Sigmoid colon (tissue), 4 donors: ENCODE measurements around a stretch of chr7.

GRCh38 chr7:130972378-130972810 is 238.4 kb upstream of the KLF14 start:
- PRO-cap = no peak
- RAMPAGE, long total RNA, 4 experiments = no peak in any of the 4 experiments

DNA sequence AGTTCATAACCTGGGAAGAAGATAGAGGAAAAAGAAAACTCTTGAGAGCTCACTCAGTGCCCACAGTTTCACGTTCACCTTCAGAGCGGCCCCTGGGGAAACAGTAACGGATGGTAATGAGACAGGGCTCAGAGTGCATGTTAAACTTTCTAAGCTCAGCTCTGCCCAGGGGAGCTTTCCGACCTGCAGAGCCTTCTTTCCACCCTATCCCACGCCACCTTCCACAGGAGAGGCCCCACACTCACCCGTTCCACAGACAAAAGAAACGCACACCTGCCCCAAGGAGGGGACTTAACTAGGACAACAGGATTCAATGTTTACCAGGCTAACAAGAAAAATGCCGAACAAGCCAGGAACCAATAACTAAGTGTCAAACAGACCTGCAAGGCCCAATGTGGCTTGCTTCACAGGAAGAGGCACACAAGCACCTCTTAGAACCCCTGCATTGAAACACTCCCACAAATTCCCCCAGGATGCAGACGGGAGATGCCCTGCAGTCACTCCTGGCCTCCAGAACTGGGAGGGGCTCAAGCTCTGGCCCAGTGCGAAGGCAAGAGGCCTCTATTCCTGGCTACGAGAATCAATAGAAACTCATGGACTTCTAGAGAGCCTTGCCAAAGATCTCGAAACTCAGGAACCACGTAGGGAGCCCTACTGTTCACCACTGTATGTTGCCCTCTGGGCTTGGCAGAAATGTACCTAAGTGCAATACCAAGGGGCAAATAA is 260.2 kb upstream of the KLF14 start:
- PRO-cap = unidirectional peak, plus-strand start at position 617 of the sequence
- RAMPAGE, long total RNA, 4 experiments = no peak in any of the 4 experiments

DNA sequence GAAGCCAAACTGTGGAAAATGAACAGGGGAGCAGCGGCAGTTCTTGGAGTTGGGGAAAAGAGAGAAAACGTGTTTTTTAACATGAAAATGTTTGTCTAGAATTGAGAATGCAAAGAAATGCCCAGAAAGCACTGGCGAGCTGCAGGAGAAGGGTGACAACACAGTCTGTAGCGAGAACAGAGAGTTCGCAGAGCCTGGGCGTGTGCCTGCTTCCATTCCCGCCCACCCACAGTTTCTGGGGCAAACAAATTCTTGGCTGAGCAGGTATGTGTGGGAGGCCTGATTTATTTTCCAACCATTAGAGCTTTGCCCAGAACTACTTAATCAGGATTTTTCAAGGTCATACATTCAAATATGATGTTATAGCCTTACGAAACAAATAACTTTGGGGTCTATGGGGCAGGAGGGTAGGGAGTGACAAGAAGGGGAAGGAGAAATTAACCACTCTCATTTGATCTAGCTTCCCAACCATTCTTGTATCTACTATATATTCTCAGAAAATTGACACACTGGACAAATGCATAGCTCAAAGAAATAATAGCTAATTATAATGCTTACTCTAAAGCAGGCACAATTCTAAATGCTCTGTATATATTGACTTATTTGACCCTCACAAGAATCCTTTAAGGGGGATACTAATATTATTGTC is 260.8 kb upstream of the KLF14 start:
- PRO-cap = no peak
- RAMPAGE, long total RNA, 4 experiments = no peak in any of the 4 experiments

GRCh38 chr7:130995377-130996177 is 261.6 kb upstream of the KLF14 start:
- PRO-cap = no peak
- RAMPAGE, long total RNA, 4 experiments = no peak in any of the 4 experiments

- PRO-cap = no peak
- RAMPAGE, long total RNA, 4 experiments = no peak in any of the 4 experiments
Measured at GRCh38 chr7:131015485-131016283, 281.7 kb upstream of the KLF14 start.

- PRO-cap = no peak
- RAMPAGE, long total RNA, 4 experiments = no peak in any of the 4 experiments
Measured at GRCh38 chr7:131029972-131030694, 296.1 kb upstream of the KLF14 start.

DNA sequence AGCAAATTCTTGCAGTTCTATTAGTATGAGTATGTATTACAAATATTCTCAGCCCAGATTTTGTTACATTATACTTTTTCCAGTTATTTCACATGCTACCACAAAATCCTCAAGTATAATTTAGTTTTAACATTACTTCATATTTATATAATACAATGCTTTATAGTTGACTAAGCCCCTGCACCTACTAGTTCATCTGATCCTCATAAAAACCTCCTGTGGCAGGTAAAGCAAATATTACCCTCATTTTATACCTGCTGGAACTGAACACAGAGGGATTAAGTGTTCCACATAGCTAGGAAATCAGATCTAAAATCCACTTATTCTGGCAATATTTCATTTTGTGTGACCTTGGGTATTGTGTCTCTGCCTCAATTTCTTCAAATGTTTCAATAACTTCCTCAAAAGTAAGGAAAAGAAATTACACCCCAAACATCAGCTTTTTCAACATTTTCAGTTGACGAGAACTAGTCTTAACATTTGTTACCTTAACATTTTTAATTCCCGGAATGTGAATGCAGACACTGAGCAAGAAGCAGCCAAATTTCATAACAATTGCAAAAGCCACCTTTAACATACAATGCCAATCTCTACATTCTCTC is 279.7 kb upstream of the MKLN1 start:
- PRO-cap = no peak
- RAMPAGE, long total RNA, 4 experiments = no peak in any of the 4 experiments

- PRO-cap = bidirectional peak, plus-strand start at chr7:131072313, minus-strand start at chr7:131072109
- RAMPAGE, long total RNA, 4 experiments = no peak in any of the 4 experiments
Measured at GRCh38 chr7:131071653-131072507, 255.8 kb upstream of the MKLN1 start.

DNA sequence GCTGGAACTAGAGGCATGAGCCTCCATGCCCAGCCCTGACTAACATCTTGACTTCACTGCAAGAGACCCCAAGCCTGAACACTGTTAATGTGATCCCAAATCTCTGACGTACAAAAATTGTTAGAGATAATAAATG is 244.7 kb upstream of the MKLN1 start:
- PRO-cap = no peak
- RAMPAGE, long total RNA, 4 experiments = no peak in any of the 4 experiments

DNA sequence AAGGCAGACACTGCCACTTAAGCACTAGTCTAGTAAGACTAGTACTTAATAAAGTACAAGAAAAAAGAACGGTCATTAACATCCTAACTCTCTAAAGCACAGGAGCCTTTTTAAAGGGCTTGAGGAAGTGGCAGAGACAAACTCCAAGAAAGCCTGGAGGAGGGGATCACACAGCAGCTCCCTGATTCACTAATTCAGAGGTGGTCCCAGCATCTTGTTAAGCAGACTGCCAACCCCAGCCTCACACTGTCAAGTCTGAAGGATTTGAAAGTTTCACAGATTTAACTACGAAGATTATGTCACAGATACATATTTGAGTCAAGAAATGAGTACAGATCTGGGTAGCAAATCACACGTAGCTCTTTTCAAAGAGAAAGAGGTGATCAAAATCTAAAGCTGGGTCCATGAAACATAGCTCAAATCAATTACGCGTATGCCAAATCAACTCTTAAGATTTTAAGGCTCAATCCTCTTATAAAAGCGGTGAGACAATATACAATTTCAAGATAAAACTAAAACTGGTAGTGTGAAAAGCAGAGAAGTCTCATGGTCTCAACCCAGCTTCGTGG is 230.0 kb upstream of the MKLN1 start:
- PRO-cap = no peak
- RAMPAGE, long total RNA, 4 experiments = no peak in any of the 4 experiments

DNA sequence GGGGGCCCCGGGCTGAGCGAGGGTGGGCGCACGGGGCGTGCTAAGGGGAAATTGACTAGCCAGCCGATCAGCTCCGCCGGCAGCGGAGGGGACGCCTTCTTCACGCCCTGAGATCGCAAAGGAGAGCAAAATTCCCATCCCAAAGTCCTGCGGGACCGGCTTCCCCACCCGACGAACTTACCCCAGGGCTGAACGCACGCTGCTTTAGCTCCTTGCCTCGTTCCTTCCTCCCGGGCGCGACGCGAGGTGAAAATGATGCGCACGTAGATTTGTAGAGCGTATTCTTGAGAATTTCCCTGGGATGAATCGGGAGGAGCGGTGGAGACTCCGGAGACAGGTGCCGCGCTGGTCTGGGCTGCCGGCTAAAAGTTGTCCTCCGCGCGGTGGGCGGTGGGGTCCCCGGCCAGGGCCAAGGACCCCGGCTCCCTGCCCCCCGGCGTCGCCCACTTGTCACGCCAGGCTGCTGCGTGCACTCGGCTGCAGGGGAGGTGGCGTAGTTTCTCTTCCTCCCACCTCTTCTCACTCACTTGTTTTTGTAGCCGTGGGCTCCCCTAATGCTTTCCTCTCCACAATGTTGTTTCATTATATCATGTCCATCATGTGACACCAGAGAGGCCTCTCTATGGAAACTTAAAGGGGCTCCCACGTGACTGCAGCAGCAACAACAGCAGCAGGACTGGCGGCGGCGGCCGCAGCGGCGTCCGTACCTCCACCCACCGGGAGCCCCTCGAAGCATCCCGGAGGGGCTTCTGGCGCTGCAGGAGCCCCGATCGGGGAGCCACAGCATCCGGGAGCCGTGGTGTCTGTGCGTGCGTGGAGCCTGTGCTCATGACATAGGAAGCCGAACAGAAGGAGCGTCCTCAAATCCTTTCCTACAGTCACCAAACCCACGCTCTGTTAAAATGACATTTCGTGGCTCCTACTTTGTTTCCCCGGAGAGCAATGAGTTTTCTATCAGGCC is 219.9 kb upstream of the MKLN1 start:
- PRO-cap = bidirectional peak, plus-strand start at position 661 of the sequence, minus-strand start at position 561 of the sequence
- RAMPAGE, long total RNA, 4 experiments = start-site peak on the minus strand in 4 of 4 experiments, centred at positions 524 to 544 of the sequence, 407 to 1,638 reads per replicate

DNA sequence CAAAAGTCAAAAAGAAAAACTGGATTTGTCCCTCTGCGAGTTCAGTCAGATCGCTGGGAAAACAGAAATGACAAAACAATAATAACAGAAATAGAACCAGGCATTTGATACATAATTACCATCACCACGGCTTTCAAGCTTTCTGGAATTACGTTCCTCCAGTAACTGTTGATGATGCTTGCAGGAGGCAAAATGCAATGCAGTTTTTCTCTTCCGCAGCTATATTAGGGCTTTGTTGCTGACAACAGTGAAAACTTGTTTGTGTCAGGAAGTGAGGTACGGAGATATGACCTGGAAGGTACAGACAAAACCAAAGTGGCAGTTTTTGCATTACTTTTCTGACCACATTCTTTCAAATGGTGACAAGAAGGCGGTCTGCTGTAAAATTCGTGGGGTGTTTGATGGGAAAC is 219.2 kb upstream of the MKLN1 start:
- PRO-cap = no peak
- RAMPAGE, long total RNA, 4 experiments = no peak in any of the 4 experiments

DNA sequence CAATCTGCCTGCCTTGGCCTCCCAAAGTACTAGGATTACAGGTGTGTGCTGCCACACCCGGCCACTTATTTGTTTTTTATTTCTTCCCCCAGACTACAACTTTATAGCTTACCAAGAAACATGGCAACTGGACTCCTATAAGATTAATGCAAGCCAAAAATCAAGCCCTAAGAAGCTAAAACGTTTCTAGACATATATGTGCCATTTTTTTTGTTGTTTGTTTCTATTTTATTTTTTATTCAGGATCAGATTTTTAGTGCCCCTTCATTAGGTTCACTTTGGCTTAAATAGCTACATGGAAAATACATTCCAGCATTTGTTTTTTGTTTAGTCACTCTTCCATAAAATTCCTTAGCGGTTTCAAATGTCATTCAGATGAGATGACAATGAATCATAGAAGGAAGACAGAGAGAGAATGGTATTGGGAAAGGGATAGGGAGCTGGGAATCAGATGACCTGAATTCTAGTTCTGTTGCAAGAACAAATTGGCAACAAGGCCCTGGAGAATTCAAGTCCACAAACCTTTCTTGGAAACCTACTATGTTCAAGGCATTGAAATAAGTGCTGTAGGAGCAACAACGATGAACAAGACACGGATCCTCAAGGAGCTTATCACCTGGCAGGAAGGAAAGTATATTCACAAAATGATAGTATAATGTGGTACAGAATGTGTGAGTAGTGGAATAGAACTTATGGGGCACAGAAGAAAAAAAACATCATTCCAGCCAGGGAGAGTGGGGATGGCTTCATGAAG is 163.1 kb upstream of the MKLN1 start:
- PRO-cap = no peak
- RAMPAGE, long total RNA, 4 experiments = no peak in any of the 4 experiments

DNA sequence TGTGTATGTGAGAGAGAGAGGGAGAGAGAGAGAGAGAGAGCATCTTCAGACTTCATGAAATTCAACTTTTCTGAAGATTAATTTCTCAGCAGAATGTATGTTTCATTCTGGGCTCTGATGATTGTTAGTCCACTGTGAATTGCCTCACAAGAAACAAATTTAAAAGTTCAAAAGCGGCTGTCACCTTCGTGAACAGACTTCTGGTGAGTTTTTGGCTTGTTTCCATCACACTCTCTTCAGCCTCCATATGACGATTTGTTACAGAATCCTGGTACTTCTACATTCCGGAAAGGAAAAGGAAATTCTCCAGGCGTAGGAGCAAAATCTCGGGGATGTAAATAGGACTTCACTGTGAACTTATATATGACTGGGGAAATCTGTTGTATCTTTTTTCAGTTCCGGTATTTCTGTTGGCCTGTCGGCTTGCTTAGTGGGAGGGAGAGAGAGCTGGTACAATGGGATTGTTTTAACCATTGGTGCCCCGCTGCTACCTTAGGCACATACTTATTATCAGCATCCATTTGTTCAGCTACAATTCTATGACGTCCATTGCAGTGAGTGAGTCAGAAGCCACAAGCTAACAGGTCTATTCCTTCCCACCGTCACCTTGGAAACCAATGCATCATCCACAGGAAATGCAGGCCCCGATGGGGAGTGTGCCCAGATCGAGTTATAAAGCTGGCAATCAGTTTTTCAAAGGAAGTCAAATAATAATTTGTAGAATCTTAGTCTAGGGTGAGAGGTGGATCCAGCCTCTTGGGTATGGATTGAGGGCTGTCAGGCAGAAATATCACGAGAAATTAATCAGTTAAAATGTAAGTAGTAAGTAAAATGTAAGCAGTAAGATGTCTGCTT is 92.1 kb upstream of the MKLN1 start:
- PRO-cap = no peak
- RAMPAGE, long total RNA, 4 experiments = no peak in any of the 4 experiments

DNA sequence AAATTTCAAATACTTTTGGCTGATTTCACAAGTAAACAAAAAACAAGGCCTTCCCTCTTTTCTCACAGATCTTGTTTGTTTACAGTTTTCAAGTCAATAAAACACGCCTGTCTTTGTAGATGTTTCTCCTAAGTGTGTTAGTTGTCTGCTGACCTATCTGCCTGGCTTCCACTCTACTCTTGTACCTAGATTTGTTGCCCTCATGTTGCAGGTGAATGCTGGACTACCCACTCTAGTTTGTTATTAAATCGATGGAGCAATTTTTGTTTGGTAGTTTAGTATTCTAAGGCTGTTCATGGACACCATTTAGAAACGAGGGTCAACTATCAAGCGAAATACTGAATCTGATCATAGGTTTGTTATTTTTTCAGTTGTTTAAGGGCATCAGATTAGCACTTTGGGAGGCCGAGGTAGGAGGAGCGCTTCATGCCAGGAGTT is 29.1 kb upstream of the MKLN1 start:
- PRO-cap = no peak
- RAMPAGE, long total RNA, 4 experiments = no peak in any of the 4 experiments

DNA sequence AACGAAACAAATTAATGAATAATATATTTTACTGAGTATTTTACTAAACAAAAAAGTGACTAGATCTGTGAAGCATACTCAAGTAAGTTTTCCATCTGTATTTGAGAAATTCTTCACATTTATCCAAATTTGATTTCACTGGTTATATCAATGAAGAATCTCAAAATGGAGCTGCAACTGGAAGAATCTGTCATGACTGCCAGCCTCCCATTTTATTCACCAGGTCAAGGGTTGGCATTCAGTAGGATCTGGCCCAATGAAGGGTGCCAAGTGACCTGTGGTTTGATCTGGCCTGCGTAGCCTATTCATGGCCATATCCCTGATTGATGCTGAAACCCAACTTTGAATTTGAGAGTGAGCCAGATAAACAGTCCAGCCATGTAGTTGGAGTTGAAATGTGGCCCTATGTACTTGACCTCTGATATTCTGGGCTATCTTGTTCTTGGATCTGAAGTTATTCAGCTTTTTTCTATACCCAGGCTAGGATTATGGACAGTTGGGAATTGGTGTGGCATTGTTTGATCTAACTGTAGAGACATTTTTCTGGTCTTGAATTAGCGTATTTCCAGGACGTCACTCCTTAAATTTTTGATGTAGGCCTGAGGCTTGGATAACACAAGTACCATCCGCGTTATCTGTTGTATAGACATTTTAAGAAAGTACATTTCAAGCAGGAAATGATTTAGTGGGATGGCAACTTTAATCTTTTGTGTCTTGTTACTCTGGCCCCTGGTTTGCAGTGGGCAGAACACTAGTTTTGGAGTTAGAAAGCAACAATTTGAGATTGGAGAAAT is 1.6 kb downstream of the MKLN1 start:
- PRO-cap = no peak
- RAMPAGE, long total RNA, 4 experiments = no peak in any of the 4 experiments

DNA sequence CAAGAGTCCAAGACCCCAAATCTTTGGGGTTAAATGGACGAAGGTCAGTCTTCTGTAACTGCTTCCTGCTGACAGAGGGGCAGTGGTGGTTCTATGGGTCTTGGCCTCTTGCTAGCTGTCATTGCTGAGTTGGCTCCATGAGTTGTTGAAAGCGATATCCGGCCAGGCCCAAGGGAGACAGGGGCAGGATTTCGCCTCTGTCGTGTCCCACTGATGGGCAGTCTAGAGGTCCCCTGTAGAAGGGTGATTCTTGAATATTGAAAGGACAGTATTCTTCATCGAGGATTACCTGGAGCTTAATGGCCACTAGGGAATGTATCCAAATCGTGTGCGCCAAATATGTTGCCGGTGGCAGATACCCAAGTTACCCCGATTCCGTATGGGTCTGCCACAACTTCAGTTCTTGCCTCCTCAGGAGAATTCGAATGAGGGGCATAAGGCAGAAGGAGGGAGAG is 28.8 kb downstream of the MKLN1 start:
- PRO-cap = no peak
- RAMPAGE, long total RNA, 4 experiments = no peak in any of the 4 experiments

- PRO-cap = no peak
- RAMPAGE, long total RNA, 4 experiments = no peak in any of the 4 experiments
Measured at GRCh38 chr7:131400760-131401391, 73.2 kb downstream of the MKLN1 start.

DNA sequence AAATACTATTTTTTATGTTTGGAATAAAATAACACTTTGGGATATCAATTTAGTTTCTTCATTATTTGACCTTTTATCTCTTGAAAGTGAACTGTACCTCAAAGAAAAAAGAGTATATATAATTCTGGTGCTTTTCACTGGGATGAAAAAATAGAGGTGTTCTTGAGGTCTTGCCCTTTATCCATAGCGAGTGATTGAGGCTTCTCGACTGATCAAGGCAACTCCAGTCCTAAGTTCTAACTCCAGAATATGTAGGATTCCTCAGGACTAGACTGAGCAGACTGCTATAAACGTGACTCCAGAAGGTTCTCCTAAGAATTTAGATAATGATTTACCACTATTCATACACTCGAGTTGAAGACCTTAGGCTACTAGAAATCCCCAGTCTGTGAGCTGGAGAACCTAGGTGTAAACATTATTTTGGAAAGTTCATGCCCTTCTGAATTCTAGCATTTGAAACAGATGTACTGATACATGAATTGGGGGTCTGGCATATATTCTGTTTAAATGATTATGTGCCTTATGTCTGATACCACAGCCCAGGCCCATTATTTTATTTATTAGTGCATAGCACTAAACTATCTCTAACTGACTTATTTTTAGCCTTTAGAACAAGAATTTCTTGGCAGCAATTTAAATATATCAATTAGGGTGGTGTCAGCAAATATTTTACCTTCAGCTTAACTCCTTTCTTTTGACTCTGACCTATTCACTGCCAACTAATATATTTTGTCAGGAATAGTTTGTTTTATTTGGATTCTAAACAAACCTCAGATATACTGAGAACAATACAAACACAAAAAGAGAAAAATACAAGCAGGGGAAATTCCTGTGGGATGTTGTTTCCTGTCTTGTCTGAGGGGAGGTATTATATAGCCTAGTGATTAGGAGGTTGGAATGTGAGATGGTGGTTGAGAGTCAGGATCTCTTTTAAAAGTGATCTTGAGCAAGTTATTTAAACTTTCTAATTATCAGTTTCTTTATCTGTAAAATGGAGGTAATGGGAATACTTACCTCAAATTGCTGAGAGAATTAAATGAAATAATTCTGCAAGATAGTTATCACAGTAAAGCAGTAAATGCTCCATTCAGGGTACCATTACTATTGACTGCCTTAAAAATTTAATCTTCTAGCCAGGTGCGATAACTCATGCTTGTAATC is 75.8 kb downstream of the PODXL start:
- PRO-cap = no peak
- RAMPAGE, long total RNA, 4 experiments = no peak in any of the 4 experiments

DNA sequence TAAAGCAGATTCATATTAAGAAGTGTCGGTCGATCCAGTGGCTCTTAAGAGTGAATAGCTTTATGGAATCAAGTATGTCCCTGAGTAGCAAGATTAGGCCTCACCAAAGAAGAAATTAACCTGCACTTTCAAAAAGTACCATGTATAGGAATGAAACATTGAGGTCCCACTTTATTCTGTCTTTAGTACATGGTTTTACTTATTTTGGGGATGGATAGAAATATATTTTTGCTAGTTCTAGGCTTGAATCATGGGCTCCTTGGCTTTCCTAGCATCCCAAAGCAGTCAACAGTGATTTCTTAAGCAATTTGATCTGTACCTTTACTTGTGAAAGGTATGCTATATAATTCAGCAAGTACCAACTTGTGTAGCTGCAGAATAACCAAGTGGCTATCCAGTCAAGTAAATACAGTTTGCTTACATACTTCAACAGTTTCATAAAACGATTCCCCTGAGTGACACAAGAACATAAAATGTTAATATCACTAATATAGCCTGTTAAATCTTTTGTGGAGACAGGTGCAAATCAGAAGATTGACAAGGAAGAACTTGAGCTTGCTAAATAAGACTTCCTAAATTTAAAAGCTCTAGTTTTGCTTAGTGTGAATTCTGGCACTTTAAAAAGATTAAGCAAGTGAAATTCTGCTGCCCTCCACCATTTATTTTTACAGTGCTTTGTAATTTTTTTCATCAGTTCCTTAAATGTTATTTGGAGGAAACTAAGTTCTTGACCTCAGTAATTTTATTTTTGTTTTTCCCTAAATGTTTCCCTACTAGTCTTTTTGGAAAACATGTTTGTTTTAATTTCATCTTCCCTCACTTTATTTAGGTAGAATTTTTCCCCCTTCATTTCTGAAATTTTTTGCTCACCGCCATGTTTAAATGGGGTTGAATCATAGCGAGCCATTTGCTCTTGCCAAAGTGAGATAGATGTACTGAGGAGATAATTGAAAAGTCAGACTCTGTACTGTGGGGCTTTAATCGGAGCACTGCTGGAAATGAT is 67.1 kb downstream of the PODXL start:
- PRO-cap = no peak
- RAMPAGE, long total RNA, 4 experiments = no peak in any of the 4 experiments